Penis (tissue), 1 donor: ENCODE data around the gene AKR1B1.

DNA sequence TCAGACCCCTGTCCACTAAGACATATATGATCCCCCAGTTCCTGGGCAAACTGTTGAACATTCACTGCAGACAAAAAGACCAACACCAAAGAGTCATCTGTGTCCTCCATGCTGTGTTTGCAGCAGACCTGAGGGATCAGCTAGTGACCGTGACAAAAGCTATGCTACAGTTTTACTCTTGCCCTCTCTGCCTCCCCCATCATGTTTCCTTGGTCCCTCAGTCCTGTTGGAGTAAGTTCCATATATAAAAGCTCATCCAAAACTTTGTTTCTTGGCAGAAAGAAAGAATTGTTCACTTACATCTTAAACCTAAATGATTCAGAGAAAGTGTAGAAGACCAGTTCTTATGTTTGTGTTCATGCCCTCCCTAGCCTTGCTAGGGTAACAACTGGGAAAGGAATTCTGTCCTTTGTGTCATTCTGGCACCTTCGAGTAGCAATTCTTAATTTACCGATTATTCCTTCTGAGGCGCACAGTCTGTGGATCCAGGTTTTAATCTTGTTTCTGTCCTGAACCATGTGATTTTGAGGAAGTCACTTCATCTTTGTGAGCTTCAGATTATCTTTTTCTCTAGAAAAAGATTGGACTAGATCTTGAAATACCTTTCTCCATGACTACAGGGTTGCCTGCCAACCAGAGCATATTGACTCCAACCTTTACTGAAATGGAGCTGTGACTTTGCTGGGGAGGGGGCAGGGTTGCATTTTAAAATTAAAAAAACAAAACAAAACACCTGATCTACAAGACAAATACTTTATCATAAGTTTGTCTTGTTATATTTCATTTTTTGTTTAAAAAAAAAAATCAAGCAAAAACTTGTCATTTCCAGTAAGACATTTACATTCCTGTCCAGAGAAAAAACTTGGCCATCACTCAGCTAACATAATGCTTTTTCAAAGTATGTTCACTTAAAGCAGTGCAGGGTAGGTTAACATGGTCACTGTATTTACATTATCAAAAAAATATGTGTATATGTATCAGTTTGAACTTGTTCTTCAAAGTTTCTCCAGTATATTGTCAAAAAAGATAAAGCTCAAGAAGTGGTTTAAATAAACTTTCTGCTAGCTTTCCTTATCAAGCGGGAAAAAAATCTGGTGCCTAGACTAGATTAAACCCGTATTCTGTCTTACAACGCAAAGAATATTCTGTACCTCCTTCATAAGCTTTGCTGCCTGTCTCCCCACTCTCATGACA is 55.6 kb downstream of the PODXL start:
- PRO-cap: no peak

DNA sequence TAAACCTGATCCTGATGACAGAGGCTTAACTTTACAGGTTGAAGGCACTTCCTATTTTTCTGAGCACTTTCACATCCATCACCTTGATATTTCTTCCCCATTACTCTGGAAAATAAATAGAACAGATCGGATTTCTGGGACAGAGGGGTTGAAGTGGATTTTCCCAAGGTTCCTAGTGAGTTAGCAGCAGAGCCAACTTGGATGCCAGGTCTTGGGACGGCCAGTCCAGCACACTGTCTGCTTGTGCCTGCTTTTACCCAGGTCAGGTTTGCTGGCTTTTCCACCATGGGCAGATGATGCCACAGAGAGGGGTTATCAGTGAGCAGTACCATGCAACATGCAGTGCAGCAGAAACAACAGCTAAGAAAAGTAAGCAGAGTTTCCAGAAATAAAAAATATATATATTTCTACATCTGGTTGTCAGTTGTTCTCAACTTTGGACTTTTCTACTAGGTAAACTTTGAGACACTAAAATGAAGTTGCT is 372.7 kb upstream of the PODXL start:
- PRO-cap: no peak

GRCh38 chr7:131976930-131977164 is 420.4 kb upstream of the PODXL start:
- PRO-cap: no peak

DNA sequence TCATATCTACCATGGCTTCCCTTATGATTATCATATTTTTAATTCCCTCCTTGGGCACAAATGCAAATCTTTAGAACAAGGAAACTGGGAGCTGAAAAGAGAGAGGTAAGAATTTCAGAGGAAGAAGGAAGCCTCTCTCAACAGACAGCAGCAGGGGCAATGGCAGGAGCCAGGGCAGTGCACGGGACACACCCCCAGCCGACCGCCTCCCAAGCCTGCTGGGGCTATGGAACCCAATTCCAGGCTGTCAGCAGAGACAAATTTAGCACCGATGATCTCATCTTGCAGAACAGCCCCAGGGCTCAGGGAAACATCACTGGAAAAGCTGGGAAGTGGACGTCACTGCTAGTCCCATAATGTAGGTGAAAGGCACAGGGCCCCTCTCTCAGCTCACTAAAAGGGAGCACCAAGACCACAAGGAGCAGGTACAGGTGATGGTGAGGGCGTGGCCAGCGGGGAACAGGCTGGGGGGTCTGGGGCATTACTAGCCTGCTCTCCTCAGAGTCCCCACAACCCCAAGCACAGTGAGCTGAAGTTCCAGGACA is 103.8 kb downstream of the PLXNA4 start:
- PRO-cap: no peak

- PRO-cap: no peak
Measured at GRCh38 chr7:132666369-132666820, 90.1 kb upstream of the PLXNA4 start.

DNA sequence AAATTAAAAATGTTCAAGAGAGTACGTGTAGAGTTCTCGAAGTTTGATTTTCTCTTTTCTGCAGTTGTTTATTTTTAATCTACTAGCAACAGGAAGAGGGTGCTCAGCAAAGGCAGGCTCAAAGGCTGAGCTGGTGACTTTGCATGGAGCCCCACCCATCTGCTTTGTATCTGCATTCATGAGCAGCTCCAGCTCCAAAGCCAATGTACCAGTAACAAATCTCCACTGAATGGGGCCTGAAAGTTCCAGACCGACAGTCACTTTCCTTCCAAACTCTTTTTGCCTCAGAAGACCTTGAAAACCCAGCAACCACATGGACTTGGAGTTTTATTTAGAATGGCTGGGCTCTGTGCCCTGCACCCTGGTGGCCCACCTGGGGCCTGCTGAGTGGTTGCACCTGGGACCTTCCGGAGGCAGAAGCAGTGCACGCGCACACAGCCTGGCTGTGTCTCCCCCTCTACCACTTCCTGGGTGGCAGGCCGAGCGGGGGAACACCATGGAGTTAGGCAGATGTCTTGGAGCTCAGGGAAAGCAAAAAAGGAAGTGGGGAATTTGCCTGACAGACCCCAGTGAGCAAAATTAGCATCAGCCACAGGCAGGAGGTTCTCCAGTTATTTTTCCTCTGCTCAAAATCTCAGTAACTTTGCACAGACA is 195.1 kb upstream of the PLXNA4 start:
- PRO-cap: no peak

- PRO-cap: no peak
Measured at GRCh38 chr7:133990630-133990920, 136.6 kb upstream of the LRGUK start.

GRCh38 chr7:134033699-134034348 is 93.3 kb upstream of the LRGUK start:
- PRO-cap: no peak

DNA sequence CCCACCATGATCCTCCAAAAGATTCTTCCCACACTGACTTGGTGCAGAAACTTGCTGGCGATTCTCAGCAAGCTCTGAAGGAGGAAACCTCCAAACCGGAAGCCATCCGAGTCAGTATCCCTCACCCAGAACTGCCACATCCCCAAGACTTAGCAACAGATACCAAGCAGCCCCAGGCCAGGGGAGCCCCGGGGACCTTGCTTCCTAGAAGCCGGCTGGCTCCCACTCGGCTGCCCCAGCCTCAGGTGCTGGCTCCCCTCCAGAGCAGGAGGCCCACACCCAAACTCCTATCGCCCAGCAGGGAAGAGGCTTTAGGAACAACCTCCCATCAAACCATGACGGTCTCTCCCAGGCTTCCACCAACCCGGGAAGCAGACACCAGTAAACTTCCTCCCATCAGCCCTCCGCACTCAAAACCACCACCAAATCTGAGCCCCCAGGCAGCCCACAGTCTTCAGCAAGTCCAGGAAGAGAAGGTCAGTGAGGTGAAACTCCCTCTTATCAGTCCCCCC is 82.2 kb downstream of the LRGUK start:
- PRO-cap: no peak

DNA sequence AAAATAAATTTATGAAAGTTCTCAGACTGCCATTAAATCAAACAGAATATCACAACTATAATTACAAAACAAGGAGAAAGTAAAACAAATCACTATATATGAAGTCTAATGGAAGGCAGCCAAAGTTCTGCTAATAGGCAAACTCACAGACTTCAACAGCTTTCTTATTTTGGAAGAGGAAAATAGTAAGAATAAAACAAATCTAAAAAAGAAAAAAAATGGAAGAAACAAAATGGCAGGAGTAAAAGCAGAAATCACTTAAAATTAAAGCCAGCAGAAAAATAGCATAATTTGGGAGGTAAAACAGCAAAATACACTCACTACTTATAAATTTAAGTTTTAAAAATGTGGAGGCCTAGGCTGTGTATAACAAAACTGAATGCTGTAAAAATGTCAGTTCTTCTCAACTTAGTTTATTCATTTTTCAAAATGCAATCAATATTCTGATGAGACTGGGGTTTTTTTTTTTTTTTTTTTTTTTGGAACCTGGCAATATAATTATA is 69.5 kb downstream of the AKR1B1 start:
- PRO-cap: no peak

- PRO-cap: no peak
Measured at GRCh38 chr7:134445031-134445337, 13.9 kb downstream of the AKR1B1 start.

DNA sequence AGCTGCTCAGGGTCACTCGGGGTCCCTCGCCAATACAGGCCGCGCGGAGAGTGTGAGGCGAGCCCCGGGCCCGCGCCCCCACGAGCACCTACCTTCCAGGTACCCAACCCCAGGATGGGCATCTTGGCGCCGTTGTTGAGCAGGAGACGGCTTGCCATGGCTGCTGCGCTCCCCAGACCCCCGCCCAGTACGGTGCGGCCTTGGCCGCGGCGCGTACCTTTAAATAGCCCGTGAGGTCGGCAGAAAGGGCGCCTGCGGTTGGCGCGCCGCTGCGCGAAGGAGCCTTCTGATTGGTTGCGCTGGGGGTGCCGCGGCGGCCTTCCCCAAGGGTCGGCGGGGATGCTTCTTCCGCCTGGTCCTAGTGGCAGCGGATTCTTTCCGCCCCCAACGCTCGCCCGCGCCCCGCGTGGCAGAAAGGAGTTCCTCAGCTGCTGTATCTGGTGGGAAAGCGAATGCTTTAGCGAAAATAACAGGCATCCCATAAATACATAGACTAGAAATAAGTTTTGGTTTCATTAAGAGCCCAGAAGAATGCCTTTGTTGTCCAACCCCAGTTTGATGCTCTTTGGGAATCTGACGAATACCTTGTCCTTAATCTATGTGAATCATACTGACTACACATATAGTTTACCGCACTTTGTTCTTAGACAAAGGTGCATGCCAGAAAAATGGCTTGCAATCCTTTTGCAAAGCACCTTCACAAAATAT is at the start of gene AKR1B1:
AKR1B1 (minus strand) TSS at position 196 of the 708 bp plus-strand sequence.
- PRO-cap: unidirectional peak, minus-strand start at position 194 of the sequence

GRCh38 chr7:134510532-134511061 is 16.8 kb upstream of the AKR1B10 start:
- PRO-cap: no peak

DNA sequence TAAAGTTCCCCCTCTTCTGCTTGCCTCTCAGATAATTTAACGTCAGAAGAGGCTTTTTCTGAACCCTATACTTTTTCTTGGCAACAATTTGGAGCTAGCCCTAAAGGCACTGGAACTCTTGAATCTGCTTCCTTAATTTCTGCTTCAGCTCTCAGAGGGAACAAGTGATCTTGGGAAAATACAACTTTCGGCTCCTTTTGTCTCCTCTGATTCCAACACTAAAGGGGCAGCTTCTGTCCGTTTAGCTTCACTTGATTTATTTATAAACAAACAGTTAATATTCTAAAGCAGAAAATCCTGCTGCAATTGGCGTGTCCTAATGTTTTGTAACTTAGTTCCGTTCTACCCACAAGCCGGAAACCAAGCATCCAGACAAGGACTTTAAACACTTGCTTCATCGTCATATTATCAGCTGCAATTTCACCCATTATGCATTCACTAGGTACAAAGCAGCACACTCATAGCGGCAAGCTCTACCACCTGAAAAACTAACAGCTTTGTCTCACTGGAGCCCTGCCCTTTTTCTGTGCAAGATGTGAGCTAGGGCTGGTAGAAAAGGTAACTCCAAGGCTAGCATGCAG is 43.9 kb upstream of the BPGM start:
- PRO-cap: no peak

DNA sequence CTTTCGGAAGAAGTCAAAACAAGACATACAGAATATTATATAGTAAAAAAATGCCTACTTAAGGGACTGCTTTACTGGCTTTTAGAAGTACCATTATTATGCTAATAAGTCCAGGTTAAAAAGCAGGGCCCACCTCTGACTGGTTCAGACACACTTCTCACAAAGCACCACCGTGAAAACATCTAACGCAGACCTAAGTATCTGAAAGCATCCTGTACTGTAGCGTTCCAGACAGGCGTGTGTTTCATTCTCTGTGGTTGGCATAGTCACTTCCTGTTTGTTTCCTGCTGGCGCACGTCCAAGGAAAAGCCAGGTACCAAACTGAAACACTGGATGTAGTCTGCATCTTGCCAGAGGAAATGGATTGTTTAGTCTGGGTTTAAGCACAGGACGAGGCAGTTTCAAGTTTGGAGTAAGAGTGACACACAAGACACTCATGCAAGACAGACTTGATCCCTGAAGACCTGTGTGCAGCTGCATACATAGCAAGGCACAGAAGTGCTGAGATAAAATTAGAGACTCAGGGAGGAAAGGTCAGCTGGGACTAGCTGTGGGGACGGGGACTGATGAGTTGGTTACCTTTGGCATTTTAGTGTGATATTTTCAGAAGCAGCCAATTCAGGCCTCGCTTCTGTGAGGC is 23.2 kb downstream of the BPGM start:
- PRO-cap: no peak

DNA sequence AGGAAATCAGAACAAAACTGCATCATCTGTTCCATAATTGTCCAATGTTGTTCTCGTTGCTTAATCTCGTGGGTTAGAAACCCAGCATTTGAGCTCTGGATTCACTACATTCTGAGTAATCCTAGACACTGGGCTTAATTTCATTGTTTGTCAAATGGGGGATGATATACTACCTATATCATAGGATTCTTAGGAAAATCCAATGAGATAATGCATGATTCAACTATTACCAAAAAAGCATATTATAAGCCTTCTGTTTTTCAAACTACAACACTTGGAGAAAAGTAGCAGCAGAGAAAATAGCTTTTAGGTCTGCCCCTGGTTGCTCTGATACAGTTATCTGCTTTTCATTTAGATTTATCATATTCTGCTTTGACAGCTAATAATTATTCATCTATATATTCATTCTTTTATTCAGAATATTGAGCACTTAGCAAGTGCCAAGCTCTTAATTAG is 49.1 kb downstream of the CALD1 start:
- PRO-cap: no peak

DNA sequence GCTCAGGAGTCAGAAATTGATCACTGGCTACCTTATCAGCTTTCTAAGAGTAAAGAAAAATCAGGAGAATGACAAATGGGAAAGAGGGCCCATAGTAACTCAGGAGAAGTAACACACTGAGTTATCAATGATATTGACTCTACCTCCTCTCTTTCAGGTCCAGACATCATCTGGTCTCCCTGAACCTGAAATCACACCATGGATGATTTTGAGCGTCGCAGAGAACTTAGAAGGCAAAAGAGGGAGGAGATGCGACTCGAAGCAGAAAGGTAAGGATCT is 88.0 kb downstream of the CALD1 start:
- PRO-cap: no peak

GRCh38 chr7:134890641-134891027 is 95.7 kb upstream of the AGBL3 start:
- PRO-cap: no peak

DNA sequence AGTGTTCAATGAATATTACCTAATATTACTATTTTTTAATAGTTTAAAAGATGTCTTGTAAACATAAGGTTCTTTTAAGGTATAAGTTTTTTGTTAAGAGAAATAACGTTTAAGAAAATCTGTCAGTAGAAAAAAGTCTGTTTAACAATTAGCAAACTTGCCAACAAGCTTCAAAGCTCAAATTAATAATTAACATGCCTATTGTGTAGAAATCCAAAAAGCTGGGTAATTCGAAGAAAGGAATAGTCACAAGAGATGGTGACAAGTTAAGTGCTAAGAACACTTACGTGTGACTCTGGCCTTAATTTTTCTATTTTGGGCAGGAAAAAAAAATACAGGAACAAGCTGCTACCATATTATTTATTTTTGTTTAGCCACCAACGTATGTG is 43.6 kb upstream of the AGBL3 start:
- PRO-cap: no peak

GRCh38 chr7:134954402-134954974 is 31.8 kb upstream of the AGBL3 start:
- PRO-cap: no peak